Cardiac fibroblast (primary cell): ENCODE measurements around the gene TMEM54.

GRCh38 chr1:31238631-31239636, 753 bp downstream of the NKAIN1 start:
- RRBS = 1% methylated on average over 20 of the region's 65 CpGs

- RRBS = no CpG with 5 or more reads among the region's 6 CpGs
Measured at GRCh38 chr1:31374726-31375389, 2.0 kb upstream of the FABP3 start.

DNA sequence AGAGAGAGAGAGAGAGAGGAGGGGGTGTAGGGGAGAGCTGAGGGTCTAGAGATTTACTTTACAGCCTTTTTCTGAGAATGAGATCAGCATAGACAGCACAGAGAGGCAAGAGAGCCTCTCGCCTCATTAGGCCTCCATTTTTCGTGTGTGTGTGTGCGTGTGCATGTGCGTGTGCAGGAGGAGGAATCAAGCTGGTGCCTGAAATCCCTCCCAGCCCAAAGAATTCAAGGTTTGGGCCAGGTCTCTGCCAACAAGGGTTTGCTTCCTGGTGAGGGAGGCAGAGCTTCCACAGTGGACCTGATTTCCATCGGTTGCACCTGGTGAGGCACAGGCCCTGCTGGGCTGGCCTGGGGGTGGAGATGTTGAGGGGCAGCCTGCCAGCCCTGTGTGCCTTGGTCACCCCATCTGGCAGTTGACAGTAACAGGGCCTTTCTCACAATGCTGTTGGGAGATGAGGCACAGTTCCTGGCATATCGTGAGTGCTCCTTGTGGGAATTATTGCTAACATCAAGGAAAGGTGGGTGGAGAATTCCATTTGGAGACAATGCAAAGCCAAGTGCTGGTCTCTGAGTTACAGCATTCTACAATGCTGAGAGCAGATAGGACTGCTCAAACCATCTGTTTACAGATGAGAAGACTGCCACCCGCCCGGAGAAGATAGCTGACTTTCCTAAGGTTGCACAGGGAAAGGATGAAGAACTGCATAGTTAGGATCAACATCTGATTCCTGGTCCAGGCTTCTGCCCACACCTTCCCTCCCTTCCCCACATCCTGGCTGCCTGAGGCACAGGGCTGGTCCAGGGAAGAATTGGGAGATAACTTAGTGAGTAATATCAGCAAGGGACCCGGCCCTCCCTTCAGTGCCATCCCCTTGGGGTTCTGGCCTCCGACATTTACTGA, 1.7 kb downstream of the SERINC2 start:
- RRBS = no CpG with 5 or more reads among the region's 10 CpGs

DNA sequence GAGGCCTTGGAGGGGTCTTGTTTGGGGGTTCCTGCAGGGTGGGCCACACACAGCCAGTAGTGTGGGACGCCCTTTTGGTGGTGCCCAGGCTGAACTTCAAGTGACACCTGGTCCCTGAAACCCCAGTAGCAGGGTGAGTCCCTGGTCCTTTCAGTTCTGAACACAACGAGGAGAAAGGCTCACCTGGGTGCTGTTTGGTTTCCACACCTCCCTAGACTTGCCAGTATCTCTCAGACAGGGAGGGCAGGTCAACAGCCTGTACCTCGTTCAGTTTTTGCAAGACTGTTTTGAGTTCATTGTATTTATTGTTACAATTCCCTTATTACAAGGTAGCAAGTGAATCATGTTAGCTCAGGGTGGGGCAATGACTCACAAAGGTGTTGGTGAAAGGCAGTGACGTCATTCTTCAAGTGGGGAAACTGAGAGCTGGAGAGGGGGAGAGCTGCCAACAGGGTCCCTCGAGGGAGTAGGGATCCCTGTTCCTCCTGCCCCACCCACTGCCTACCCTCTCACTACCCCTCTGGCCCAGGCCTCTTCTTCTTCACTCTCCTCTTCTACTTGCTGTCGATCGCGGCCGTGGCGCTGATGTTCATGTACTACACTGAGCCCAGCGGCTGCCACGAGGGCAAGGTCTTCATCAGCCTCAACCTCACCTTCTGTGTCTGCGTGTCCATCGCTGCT, 13.3 kb downstream of the SERINC2 start:
- RRBS = no CpG with 5 or more reads among the region's 14 CpGs

DNA sequence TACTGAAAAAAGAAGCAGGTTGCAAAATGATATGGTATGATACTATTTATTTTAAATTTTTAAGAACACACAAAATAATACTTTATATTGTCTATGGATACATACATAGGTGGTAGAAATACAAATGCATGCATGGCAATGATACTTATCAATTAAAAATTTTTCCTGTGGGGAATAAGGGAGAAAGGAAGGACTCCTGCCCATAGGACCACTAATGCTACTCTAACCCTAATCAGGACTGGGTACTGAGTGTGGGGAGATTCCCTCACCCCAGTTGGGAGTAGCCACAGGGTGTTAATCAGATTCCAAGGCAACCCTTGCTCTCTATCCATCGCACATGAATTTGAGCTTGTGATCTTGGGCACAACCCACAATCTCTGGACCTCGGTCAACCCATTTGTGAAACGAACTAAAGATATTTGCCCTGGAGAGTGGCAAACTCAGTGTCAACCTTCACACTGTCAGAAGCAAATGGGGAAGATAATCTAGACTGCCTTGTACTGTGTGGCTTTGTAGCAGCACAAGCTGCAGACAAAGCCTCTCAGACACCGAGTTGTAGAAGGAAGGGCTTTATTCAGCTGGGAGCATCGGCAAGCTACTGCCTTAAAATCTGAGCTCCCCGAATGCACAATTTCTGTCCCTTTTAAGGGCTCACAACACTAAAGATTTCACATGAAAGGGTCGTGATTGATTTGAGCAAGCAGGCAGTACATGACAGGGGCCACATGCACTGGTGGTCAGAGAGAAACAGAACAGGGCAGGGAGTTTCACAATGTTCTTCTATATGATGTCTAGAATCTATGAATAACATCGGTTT, 69.6 kb downstream of the SERINC2 start:
- RRBS = no CpG with 5 or more reads among the region's 8 CpGs

DNA sequence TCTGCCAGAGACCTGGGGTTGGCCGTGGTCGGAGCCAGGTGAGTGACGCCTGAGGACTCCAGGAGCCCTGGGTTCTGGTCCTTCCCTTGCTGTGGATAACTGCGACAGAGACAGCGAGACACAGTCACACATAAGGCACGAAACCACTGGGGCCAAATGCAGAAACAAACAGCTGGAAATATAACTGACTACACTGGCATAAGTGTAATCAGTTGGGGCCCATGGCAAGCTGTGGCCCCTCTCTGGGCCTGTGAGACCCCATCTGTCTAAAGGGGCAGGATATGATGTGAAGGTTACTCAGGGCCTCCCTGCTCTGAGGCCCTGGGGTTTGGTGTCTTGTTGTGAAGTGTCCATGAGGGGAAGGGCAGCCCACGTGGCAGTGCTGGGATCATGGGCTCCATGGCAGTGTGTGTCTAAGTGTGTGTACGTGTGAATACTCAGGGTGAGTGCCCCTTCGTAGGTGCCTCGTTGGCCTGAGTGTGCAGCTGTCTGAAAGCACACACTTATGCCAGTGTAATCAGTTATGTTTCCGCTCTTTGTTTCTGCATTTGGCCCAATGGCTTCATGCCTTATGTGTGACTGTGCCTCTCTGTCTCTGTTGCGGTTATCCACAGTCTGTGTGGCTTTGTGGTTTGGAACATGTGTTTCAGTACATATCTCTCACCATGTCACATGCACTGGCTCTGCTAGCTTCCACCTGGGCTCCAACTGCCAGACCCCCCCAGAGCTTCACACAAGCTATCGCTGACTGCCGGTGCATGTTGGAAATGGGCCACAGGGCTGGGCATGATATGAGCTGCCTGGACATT, 70.6 kb upstream of the TINAGL1 start:
- RRBS = 17% methylated on average over 1 of the region's 14 CpGs

DNA sequence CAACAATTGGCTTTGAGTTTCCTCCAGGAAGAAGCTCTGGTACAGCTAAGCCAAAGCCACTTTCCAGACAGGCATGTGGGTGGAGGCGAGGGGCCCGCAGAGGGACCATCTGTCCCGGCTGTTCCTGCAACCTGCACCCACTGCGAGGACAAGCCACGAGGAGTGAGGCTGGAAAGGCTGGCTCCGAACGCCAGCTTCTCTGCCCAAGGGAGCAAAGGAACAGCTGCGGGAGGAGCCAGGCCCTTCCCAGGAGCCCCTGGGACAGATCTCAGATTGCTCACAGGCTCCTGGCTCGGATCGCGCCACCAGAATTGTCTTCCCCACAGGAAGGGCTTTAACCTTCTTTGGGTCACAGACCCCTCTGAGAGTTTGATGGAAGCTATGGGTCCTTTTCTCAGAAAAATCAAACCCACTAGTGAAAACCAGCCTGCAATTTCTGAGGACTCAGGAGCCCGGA, 28.4 kb upstream of the PEF1 start:
- RRBS = no CpG with 5 or more reads among the region's 12 CpGs

- RRBS = no CpG with 5 or more reads among the region's 3 CpGs
Measured at GRCh38 chr1:31881109-31881606, 57.0 kb downstream of the PTP4A2 start.

- RRBS = 1% methylated on average over 17 of the region's 81 CpGs
Measured at GRCh38 chr1:32013977-32014820, 531 bp downstream of the KHDRBS1 start.

GRCh38 chr1:32030205-32030612, 16.5 kb downstream of the KHDRBS1 start:
- RRBS = no CpG with 5 or more reads among the region's 1 CpG

DNA sequence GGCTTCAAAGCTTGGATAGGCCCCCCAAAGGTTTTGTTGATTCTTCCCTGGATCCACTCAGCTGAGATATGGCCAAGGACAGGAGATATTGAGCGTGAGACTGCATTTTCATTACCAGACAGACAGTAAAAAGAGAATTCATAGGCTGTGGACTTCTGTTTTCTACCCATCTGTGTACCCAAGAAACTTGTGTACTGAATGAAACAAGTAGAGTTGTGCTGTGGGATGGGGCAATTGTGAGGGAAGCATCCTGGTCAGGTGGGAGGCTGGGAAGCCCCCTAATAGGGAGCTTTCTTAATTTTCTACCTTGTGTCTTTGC, 12.9 kb upstream of the TMEM39B start:
- RRBS = no CpG with 5 or more reads among the region's 1 CpG

- RRBS = no CpG with 5 or more reads among the region's 3 CpGs
Measured at GRCh38 chr1:32178344-32178831, 1.1 kb upstream of the TXLNA start.

DNA sequence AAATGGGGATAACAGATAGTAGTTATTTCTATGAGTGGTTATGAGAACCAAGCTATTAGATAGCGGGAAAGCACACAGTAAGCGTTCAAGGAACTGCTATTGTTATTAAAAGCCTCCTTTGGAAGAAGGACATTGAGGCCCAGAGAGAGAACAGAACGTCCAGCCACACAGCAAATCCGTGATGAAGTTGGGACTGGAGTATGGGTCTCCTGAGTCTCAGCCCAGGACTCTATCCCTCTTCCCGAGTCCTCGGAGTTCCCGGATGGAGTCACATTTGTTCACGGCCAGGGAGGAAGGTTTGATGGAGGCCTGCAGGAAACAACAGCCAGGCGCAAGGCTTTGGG, 407 bp upstream of the TXLNA start:
- RRBS = no CpG with 5 or more reads among the region's 9 CpGs

DNA sequence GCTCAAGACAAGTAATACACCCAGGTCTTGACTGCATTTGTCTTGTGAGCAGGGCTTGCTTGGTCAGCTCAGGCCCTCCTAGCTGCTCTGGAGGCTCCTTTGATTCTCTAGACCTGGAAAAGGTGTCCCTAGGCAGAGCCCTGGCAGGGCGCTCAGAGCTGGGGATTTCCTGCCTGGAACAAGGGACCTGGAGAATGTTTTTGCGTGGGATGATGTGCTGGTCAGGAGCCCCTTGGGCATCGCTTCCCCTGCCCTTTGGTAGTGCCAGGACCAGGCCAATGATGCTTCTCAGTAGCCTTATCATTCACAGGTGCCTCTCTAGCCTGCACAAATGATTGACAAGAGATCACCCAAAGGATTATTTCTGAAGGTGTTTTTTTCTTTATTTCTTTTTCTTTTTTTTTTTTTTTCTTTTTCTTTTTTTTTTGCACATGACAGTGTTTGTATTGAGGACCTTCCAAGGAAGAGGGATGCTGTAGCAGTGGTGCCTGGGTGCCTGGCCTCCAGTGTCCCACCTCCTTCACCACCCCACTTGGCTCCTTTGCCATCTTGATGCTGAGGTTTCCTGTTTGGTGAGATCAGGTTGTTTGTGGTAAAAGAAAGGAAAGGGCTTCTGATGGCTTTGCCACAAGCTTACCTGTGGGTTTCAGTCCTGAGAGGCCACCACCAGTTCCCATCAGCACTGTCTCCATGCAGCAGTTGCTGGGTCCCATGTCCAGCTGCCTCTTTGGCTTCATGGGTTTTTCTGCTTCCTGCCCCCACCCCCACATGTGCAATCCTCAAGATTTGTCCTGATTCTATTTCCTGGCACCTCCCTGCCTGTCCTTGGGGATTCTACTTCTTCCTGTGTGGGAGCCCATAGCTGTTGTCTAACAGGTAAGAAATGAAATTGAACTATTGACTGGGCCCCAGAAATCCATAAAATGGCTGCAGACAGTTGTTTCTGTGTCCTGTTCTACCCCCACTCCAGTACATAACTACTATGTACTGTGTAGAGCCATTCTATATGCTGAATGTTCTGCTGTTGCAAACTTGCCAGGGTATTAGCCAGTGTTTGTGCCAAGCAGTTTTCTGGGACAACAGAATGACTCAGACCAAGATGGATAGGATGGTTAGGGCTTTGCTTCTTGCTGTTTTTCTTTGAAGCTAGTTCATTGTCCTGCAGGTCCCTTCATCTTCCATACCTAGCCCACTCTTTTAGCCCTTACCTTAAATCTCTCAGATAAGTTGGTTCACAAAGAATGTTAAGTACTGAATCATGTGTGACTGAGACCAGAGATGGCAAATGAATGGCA, 4.4 kb upstream of the CCDC28B start:
- RRBS = no CpG with 5 or more reads among the region's 3 CpGs

DNA sequence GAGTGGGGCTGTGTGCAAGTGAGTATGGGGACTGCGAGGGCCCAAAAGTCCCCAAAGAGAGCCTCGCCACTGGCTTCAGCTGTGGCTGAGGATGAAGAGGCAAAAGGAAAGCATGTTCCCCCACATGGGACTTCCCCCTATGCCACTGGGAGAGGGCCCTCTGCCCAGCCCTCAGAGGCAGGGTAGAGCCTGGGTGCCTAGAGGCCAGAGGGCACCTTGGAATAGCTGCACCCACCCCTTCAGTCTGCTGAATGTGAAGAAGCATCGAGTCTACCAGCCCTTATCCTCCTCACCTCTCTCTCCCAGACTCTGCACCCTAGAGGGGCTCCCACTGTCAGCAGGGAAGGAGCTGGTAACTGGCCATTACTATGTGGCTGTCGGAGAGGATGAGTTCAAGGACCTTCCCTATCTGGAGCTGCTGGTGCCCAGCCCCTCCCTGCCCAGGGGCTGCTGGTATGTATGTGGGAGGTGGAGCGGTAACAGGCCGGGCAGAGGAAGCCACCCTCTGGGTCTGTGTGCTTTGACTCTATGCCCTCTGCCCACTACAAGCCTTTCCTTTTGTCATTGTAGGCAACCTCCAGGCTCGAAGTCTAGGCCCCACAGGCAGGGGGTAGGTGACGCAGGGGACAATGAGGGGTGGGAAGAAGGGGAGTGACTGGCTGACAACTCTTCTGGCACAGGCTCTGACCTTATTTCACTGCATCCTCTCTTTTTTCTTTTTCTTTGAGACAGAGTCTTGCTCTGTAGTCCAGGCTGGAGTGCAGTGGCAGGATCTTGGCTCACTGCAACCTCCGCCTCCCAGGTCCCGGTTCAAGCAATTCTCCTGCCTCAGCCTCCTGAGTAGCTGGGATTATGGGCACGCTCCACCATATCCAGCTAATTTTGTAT, 3.5 kb downstream of the DCDC2B start:
- RRBS = no CpG with 5 or more reads among the region's 11 CpGs

- RRBS = no CpG with 5 or more reads among the region's 19 CpGs
Measured at GRCh38 chr1:32338271-32339021, 2.4 kb upstream of the MARCKSL1 start.

- RRBS = 2% methylated on average over 51 of the region's 88 CpGs
Measured at GRCh38 chr1:32351199-32352231, 10.8 kb downstream of the FAM229A start.

DNA sequence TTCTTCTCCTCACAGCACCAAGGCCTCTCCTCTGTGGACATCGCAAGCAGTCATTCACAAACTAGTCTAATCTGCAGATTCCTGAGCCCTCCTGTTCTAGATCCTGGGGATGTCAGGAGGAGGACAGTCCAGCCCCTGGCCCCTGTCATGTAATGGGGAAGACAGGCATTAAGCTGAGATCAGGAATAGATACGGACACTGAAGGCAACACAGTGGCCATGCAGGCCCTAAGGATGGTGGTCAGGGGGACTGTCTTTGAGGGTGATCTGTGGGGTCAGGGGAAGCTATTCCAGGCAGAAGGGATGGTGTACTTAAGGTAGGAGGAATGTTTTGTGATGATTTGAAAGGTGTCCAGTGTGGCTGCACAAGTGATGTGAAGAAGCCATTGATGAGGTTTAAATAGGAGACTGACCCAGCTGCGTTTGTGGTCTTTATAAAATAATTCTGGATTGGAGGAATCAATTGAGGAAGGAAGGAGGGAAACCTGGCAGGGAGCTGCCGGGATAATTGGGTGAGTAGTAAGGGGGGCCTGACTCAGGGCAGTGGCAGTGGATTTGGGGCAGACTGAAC, 6.9 kb downstream of the FAM229A start:
- RRBS = no CpG with 5 or more reads among the region's 4 CpGs

GRCh38 chr1:32773698-32774479, 32.3 kb downstream of the KIAA1522 start:
- RRBS = no CpG with 5 or more reads among the region's 7 CpGs

- RRBS = 2% methylated on average over 48 of the region's 104 CpGs
Measured at GRCh38 chr1:32900908-32901905, at the start of gene TMEM54. Gene TMEM54, minus strand, starts transcription at chr1:32901389.